Breast (tissue), 4 donors: Measurements from ENCODE around the gene SYT4.

DNA sequence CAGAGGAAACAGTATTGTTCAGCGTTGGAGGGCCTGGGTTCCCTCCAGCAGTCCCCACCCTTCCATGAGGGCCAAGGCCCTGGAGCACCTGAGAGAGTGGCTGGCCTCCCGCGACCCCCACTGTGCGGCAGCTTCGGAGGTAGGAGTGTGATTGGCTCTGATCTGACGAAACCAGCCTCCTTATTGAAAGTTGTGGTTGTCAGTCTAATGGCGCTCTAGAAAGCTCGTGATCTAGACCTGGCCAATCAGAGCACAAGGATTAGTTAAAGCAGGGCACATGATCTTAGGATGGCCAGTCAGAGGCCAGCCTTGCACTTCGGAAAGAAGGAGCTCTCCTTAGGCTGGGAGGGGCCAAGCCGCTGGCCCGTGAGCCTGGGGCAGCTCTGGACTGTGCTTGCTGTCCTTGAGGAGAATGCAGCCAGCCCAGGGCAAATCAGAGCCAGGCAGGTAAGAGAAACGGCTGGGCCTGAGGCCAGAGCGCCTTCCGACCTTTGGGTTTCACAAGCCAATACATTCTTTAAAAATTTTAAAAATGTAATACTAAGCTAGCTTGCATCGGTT is 104.6 kb upstream of the CELF4 start:
- PRO-cap, 3 experiments: no peak in any of the 3 experiments
- RRBS: no CpG with 5 or more reads among the region's 15 CpGs

GRCh38 chr18:38718569-38718861 is 1152.9 kb upstream of the CELF4 start:
- PRO-cap, 3 experiments: no peak in any of the 3 experiments
- RRBS: 92% methylated on average over 6 of the region's 19 CpGs

- PRO-cap, 3 experiments: no peak in any of the 3 experiments
- RRBS: no CpG with 5 or more reads among the region's 11 CpGs
These were observed 1769.9 kb upstream of the CELF4 start for GRCh38 chr18:39335477-39335825.

GRCh38 chr18:42159018-42159752 is 204.2 kb downstream of the PIK3C3 start:
- PRO-cap, 3 experiments: no peak in any of the 3 experiments
- RRBS: no CpG with 5 or more reads among the region's 4 CpGs

GRCh38 chr18:42162694-42162968 is 207.6 kb downstream of the PIK3C3 start:
- PRO-cap, 3 experiments: no peak in any of the 3 experiments
- RRBS: no CpG with 5 or more reads among the region's 3 CpGs

DNA sequence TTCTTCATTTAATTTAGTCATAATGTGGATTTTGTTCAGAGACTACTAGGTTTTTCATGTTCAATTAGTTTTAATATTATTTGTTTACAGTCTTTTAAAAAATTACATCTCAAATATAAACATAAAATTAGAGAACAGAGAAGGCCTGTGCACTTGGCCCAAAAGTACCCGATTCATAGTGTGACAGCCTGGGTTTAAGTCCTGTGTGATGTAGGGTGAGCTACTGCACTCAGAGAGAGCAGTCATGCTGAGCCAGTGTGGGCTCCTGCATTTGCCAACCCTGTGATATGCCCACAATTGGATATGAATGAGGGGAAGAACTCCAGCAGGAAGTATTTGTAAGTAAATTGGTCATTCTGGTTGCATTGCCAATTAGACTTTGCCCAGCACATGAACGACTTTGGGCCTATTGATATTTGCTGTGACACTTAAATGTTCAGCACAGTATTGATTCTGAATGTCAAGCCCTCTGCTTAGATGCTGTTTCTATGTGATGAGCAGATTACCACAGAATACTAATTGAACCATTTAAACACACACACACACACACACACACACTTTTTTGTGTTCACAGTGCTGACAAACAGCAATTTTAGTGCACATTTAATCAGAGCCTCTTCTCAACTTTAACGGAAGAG is 570.8 kb downstream of the PIK3C3 start:
- PRO-cap, 3 experiments: no peak in any of the 3 experiments
- RRBS: no CpG with 5 or more reads among the region's 3 CpGs

DNA sequence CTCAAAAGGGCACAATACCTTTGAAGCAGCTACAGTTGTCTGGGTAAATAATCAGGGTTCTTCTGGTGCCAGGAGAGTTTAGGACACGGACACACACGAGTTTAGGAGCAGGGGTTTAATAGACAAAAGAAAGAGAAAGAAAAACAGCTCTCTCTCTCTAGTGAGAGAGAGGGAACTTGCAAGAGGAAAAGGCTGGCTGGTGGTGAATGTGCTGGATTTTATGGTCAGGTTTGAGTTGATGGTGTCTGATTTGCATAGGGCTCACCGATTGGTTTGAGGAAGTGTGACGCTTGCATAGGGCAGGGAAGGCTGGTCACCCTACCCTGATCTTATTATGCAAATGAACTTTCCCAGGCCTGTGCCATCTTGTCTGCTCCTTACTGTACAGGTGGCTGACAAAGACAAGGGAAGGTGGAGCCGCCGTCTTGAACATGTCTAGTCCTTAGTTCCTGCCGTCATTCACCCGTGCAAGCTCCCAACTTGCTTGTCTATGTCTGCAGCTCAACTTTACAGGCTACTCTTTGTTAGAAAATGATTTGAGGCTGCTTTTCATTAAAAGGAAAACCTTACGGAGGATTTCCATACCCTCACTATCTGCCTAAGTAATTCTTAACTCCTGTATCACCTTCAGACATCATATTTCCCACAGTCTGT is 408.8 kb downstream of the RIT2 start:
- PRO-cap, 3 experiments: peak in 1 of 3 experiments; most common plus-strand start position 380 of the sequence (in 1); most common minus-strand start position 194 of the sequence (in 1)
- RRBS: no CpG with 5 or more reads among the region's 9 CpGs

- PRO-cap, 3 experiments: no peak in any of the 3 experiments
- RRBS: 4% methylated on average over 6 of the region's 23 CpGs
These were observed at the start of gene SYT4 for GRCh38 chr18:43276992-43277908. SYT4 (minus strand) TSS chr18:43277490.

DNA sequence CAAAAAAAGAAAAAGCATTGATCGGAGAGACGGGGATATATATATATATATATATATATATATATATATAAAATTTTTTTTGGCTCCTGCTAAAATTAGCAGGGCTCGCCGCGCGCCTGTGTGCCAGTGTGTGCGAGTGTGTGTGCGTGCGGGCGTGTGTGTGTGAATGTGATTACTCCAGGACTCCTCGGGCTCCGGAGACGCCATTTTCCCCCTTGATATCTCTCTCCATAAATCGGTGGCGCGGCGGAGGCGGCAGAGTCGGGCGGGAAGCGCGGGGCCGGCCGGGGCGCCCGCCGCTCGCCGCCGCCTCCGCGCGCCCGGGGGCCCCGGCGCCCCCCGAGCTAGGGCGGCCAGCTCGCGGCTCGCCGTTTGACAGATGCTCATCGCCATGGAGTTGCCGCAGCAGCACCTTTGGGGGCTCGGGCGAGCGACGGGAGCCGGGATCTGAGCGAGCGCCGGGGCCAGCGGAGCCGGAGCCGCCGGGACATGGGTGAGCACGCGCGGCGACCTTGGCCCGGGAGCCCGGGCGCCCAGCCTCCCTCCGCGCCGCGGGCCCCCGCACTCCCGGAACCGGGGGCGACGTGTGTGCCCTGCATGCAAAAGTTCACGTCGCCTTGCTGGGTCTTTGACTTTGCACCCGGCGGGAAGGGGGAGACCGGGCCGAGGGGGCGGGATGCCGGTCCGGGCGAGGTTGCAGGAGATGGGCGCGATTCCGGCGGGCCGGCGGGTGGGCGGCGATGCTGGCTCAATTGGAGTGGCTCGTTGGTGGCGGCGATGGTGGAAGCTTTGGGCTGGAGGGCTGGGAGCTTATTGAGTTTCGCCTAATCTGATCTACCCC is 565 bp upstream of the SETBP1 start:
- PRO-cap, 3 experiments: peak in 3 of 3 experiments; most common plus-strand start position 258 of the sequence (in 3); most common minus-strand start position 158 of the sequence (in 1)
- RRBS: 2% methylated on average over 43 of the region's 94 CpGs

- PRO-cap, 3 experiments: peak in 2 of 3 experiments; most common plus-strand start chr18:44682543 (in 1); most common minus-strand start chr18:44682330 (in 2)
- RRBS: no CpG with 5 or more reads among the region's 7 CpGs
These were observed 1.6 kb downstream of the SETBP1 start for GRCh38 chr18:44682276-44682709.

GRCh38 chr18:44709476-44710091 is 28.9 kb downstream of the SETBP1 start:
- PRO-cap, 3 experiments: no peak in any of the 3 experiments
- RRBS: no CpG with 5 or more reads among the region's 8 CpGs

- PRO-cap, 3 experiments: no peak in any of the 3 experiments
- RRBS: no CpG with 5 or more reads among the region's 7 CpGs
These were observed 110.2 kb downstream of the SETBP1 start for GRCh38 chr18:44790797-44791389.

GRCh38 chr18:44802877-44803577 is 122.3 kb downstream of the SETBP1 start:
- PRO-cap, 3 experiments: no peak in any of the 3 experiments
- RRBS: no CpG with 5 or more reads among the region's 8 CpGs

DNA sequence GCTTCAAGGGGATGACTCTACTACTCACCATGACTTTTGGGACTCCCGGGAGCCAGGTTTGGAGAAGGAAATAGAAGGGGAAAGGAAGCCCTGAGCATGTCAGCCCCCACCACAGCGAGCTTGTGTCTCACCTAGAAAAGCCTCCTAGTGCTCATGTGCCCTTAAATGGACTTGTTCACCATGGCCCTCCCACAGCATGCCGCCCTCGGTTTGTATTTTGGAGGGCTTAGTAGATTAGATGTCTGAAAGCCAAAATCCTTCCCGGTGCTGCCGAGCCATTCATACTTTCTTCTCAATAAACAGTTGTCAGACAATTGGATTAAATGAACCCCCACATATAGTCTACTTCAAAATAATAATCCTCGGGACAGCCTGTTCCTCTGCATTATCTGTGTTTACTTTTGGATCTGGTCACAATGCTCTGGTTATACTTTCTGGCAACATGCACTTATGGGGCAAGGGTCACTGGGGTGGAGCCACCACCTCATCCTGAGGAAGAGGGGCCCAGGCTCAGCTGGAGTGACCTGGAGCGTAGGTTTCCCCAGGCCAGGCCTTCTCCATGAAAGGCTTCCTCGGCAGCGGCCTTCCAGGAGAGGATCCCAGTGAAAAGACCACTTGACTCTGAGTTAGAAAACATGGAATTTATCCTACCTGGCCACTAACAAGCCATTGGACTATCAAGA is 237.3 kb downstream of the SETBP1 start:
- PRO-cap, 3 experiments: no peak in any of the 3 experiments
- RRBS: no CpG with 5 or more reads among the region's 10 CpGs

DNA sequence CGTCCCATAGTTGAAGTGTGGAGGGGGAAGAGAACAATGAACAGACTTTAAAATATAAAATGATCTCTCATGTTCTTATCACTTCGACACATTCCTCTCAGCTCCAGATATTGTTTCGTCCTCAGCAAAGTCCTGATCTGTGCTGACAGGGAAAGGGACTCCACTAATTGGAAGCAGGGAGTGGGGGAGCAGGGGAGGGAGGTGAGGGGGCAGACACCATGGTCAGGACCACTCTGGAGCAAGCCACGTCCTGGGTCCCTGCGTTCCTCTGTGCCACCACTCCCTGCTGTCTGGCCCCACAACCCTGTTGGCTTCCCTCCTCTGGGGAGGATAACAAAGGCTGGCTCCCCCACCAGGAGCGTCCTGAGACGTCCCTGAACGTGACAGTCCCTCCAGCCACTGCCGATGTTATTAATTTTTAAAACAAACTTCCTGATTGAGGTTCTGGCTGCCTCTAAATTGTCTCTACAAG is 257.2 kb downstream of the SETBP1 start:
- PRO-cap, 3 experiments: no peak in any of the 3 experiments
- RRBS: no CpG with 5 or more reads among the region's 9 CpGs

DNA sequence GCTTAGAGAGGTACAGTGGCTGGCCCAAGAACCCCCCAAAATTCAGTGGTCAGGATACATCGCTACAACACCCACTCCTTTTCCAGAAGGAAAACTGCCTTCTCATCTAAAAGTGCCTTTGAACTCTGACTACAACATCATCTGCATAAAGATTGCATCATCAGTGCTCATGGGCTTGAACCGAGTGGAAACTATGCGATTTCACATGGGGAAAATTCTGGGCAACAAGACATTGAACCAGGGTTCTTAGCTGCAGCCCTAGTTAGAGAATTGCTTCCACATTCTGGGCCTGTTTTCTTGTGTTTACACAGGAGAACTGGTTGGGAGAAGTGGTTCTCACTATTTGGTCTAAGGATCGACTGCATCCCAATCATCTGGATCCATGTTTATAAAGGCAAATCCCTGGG is 294.5 kb upstream of the SLC14A2 start:
- PRO-cap, 3 experiments: no peak in any of the 3 experiments
- RRBS: no CpG with 5 or more reads among the region's 4 CpGs

DNA sequence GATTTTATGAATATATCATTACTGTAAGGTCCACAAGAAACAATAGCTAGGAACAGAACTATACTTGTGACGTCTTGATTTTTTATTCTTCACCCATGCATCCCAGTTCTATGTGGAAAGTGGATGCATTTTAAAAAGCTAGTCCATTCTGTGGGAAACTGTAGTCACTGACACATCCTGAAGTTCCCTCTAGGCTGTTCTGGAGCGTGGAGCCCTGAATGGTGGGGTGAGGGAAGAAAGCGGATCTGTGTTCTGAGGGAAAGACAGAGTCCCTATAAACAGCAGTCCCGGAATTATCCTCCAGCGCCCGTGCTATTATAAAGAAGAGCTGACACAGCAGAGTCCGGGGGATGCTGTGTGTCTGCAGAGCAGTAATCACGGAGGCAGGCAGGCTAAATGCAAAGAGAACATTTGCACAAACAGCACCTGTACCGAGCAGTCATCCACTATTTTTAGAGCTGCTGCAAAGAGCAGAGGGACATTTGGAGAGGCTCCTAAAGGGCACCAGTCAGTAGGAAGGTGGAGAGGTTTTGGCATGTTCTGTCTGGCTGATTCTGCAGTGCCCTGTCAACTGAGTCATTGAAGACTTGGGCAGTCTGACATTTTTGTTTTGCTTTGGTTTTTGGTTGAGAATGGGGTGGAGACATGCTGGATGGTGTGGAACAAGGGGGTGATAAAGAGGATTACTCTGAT is 293.8 kb upstream of the SLC14A2 start:
- PRO-cap, 3 experiments: no peak in any of the 3 experiments
- RRBS: 45% methylated on average over 3 of the region's 9 CpGs

DNA sequence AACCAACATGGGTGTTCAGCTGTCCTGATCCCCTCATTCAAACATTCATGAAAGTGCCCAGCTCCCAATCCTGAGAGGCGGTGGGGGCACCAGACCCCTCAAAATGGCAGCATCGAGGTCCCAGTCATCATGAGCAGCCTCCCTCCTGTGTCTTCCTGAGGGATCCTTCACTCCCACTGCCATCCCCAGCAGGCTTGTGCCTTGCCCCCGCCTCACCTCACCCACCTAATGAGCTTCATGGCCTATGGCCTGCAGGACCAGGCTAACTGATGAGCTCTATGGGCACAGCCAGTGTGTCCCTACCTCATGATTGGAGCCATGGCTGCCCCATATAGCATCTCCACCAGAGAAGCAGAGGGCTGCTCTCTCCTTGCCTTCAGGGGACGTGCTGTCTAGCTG is 47.3 kb upstream of the SLC14A2 start:
- PRO-cap, 3 experiments: no peak in any of the 3 experiments
- RRBS: no CpG with 5 or more reads among the region's 4 CpGs

- PRO-cap, 3 experiments: no peak in any of the 3 experiments
- RRBS: no CpG with 5 or more reads among the region's 4 CpGs
These were observed 27.1 kb upstream of the SLC14A2 start for GRCh38 chr18:45588148-45588686.

DNA sequence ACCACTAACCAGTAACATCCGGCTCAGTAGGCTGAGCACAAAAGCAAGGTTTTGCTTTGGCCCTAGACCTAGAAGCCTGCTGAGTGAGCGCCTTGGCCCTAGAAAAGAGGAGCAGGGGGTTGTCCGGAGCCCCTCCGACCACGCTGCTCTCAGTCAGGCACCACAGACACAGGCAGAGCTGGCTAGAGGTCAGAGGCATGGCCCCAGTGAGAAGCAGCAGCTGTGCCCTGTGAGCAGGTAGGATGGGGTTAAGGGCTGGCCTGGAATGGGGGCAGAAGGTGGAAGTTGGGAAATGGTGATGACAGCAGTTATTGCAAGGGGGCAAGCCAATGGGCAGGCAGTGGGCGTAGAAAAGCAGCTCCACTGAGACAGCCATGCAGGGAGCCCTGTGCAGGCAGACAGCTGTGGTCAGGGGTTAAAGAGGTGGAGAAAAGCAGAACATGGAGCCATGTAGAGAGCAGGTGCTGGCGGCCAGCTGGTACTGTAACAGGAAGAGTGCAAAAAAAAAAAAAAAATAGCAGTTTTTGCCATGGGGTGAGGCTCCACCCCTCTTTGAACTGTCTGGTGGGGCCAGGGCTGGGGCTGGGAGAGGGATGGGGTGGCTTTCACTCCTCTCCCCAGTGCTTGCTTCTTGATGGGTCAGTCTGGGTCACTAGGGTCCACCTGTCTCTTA is 36.9 kb upstream of the SLC14A1 start:
- PRO-cap, 3 experiments: no peak in any of the 3 experiments
- RRBS: 54% methylated on average over 2 of the region's 7 CpGs